Metastatic Pancreatic Carcinoma in the Ovary (tissue), 1 donor: Measurements from ENCODE around the genes PHLDA3, LMOD1, ELF3 and PTPN7.

GRCh38 chr1:201468353-201469456 lies at the start of gene PHLDA3:
Gene PHLDA3 (minus strand): TSS chr1:201469188.
- PRO-cap, result unidirectional peak, minus-strand start at chr1:201468912; bidirectional peak, plus-strand start at chr1:201469332, minus-strand start at chr1:201469188; bidirectional peak, plus-strand start at chr1:201469368, minus-strand start at chr1:201469425

GRCh38 chr1:201481741-201482712 lies 13.0 kb upstream of the PHLDA3 start:
- PRO-cap, result no peak

GRCh38 chr1:201499588-201499996 lies 7.3 kb downstream of the CSRP1 start:
- PRO-cap, result no peak

- PRO-cap, result no peak
These were observed 4.6 kb downstream of the CSRP1 start for GRCh38 chr1:201501989-201502960.

- PRO-cap, result no peak
These were observed 9.5 kb upstream of the CSRP1 start for GRCh38 chr1:201516291-201516859.

GRCh38 chr1:201602653-201603406 lies 63.9 kb downstream of the NAV1 start:
- PRO-cap, result no peak

GRCh38 chr1:201740164-201740487 lies 88.8 kb upstream of the IPO9 start:
- PRO-cap, result no peak

GRCh38 chr1:201812801-201813454 lies 16.0 kb upstream of the IPO9 start:
- PRO-cap, result no peak

DNA sequence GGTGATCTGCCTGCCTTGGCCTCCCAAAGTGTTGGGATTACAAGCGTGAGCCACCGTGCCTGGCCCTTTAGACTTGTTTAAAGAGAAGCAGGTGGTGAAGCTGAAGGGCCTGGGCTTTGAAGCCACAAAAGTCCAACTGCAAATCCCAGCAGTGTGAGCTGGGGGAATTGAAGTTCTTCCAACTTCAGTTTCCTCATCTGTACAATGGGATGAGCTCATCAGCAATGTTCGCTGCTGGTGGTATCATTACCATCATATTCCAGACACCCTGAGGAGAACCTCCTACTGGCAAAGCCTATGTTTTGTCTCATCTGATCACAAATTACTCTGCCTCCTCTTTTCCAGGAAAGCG lies 2.5 kb upstream of the SHISA4 start:
- PRO-cap, result no peak

- PRO-cap, result no peak
These were observed 27.9 kb downstream of the LMOD1 start for GRCh38 chr1:201918247-201918951.

DNA sequence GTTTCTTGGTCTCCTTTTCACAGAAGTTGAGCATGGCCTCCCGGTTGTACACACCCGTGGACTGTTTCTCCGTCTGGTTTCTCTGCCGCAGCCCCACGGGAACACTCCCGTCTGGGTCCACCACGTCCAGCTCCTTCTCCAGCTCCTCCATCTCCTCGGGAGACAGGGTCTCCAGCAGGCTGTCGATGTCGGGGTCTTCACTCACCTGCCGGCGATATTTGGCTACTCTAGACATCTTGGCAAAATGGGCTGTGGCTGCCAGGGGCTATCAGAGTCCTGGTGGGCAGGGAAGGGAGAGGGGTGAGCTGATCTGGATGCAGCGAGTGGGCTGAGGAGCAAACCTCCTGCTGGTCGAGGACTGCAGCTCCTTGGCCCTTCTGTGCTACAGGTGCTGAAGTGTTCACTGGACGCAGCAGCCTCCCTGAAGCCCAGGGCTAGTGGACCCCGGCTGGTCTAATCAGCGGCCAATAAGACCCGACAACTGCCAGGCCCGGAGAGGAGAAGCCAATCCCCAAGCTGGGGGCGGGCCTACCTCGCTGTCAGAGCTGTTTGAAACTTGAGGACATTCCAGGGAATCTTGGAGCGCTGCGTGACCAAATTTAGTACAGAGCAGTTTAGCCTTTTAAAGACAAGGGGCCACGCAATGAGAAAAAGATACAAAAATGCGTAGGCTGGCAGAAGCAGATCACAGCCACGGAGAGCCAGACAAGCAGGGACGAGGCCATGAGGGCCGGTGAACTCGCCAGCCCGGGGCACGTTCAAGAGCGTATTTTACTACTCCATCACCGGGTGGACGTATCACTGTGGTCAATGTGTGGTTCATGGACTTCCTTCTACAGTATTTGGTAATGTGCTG lies at the start of gene LMOD1:
TSS of gene LMOD1 (minus strand) at position 443 of the 856 bp plus-strand sequence.
- PRO-cap, result bidirectional peak, plus-strand start at position 683 of the sequence, minus-strand start at position 379 of the sequence

GRCh38 chr1:201965176-201965499 lies 9.8 kb downstream of the TIMM17A start:
- PRO-cap, result no peak

DNA sequence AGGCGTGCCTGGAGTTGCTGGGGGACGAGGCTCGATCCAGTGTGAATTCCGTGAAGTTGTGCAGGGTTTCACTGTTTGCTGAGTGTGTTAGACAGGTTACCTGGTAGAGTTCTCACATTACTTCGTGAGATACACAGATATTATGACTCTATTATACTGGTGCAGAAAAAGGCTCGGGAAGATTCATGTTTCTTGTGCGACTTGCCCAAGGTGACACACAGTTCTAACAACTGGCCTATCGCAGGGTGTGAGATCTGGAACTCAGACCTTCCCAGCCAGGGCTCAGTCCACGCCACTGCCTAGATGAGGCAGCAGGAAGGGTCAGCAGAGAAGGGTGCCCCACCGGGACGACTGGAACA lies 395 bp upstream of the RNPEP start:
- PRO-cap, result no peak

GRCh38 chr1:202009958-202010873 lies at the start of gene ELF3:
Gene ELF3 (plus strand): TSS chr1:202010587.
- PRO-cap, result bidirectional peak, plus-strand start at chr1:202010587, minus-strand start at chr1:202010396

DNA sequence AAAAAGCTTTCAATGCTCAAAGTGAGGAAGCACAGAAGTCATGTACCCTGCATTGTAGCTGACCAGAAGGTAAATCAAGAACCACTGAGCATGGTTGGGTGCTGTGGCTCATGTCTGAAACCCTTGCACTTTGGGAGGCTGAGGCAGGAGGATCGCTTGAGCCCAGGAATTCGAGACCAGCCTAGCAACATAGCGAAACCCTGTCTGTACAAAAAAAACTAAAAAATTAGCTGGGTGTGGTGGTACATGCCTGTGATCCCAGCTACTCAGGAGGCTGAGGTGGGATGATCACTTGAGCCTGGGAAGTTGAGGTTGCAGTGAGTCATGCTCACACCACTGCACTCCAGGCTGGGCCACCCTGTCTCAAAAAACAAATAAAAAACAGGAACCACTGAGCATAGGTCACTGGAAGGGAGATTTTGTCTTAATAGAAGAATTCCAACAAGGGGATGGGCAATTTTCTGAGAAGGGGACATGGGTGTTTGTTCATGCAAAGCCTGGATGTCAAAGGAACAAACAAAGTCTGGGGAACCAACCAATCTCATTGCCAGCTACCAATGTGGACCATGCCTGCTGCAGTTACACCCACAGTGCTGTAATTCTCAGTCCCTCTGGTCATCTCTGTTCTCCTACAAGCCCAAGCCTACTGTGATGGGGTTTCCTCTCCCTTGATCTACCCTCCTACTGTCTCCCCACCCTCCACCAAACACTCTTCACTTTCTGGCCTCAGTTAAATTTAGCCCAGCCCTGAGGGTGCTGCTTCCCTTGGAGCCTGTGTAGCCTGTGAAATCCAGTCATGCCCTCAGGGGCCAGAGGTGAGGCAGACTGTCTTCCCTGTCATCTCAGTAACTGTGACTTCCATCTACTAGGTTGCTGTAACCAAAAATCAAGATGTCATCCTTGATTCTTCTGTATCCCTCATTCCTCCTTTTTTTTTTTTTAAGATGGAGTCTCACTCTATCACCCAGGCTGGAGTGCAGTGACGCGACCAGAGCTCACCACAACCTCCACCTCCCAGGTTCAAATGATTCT lies 47.9 kb downstream of the ELF3 start:
- PRO-cap, result no peak

DNA sequence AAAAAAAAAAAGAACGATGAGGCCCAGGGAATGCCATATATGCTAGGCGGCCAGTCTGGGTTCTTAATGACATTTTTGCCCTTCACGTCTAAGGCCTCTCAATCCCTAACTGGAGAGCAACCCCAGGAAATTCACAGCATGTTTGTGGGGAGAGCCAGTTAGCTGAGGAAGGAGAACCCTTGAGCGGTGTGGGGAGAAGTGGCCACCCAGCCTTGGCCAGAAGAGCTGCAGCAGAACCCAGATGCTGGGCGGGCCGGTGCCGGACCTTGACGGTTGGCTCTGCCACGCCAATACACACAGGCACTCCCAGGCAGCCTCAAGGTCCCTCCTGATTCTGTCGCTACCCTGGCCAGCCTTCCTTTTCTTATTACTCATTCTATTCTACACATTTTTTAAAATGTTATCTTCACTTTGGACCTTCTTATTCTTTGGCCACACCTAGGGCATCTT lies 50.6 kb upstream of the GPR37L1 start:
- PRO-cap, result no peak

- PRO-cap, result no peak
These were observed 7.0 kb downstream of the GPR37L1 start for GRCh38 chr1:202129780-202130121.

DNA sequence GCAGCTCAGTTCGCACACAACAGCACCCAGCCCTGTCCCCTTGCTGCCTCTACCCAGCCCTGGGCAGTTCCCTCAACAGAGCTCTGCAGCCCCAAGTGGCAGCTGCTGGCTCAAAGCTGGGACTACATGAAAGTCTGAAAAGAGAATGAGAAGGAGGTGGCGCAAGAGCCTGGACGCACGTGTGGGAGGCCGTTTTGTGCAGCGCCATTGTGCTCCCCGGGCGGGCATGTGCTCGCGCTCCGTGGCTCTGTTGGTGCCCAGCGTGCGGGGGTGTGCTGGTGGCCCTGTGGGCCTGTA lies 10.3 kb downstream of the GPR37L1 start:
- PRO-cap, result no peak

- PRO-cap, result no peak
These were observed 5.8 kb downstream of the PTPN7 start for GRCh38 chr1:202154499-202155191.

DNA sequence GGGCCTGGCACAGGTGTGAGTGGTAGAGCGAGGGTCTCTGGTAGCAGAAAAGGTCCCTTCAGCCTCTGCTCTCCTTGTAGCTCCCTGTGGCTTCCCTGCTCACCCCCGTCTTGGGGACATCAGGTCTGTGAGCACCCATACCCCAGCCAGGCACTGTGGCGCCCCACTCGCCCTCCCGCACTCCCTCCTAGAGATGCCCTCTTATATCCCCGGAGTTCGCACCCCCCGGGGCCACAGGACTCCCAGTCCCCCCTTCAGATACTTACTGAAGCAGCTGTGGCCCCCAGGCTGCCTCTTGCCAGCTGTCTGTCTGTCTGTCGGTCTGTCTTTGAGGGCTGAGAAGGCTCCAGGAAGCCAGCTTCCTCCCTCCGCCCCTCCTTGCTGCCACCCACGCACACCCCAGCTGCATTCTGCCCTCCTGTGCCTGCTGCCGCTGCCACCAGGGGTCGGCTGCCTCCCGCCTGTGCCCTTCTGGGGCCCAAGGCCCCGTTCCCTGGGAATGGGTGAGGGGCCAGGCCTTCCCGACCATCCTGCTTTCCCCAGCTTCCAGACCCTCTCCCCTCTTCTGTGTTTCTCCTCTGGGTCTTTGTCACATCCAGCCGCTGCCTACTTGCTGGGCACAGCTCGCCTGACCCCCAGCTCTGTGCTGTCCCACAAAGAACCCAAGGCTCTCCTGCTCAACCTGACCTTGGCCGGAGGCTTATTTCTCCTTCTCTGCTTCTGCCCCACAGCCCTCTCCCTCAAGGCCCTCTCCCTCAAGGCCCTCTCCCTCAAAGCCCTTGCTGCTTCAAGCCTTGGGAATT lies at the start of gene PTPN7:
TSS of gene PTPN7 (minus strand) at position 324 of the 803 bp plus-strand sequence.
- PRO-cap, result no peak